SP-49 (cell line): ENCODE measurements around a stretch of chr19.

- PRO-cap: no peak
Measured at GRCh38 chr19:15641855-15642508, 1.3 kb downstream of the CYP4F3 start.

DNA sequence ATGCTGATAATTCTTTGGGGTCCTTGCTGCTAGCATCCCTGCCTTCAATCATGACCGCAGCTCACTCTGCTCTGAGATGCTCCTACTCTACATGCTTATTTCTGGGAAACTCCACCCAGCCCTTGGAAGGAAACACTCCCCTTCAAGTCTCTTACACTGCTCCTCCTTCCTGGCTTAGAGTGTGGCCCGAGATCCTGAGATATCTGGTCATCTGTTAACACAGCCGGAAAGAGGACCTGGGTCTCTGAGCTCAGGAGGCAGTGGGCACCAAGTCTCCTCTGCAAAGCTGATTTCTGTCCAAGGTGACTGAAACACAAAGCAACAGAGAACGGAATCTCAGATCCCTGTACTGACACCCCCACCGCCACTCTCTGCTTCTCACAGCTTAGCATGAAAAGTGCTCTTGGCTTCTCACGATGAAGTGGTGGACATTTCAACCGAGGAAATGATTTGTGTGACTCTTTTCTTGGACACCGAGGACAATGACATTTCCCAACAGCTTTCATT, 33.0 kb downstream of the CYP4F2 start:
- PRO-cap: no peak

DNA sequence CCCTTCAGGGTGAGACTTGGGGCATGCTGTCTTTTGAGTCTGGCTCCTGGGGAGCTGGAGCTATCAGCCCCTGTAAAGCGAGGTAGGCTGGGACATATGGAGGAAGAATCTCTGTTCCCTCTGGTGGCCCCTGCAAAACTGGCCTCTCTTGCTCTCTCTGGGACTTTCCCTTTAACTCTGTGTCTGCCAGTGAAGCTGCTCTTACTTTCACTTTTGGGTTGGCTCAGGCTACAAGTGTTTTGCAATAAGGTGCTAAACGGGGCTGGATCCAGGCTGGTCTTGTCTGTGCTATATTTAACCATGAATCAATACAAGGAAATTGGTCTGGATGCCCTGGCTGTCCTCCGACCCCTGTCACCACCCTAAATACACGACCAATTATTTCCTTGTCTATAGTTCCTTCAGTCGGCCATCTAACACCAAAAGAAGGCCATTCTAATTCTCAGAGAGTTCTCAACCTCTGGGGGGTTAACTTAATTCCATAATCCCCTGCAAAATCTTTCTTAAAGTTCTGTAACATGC, 53.2 kb downstream of the OR10H4 start:
- PRO-cap: bidirectional peak, plus-strand start at position 210 of the sequence, minus-strand start at position 140 of the sequence

DNA sequence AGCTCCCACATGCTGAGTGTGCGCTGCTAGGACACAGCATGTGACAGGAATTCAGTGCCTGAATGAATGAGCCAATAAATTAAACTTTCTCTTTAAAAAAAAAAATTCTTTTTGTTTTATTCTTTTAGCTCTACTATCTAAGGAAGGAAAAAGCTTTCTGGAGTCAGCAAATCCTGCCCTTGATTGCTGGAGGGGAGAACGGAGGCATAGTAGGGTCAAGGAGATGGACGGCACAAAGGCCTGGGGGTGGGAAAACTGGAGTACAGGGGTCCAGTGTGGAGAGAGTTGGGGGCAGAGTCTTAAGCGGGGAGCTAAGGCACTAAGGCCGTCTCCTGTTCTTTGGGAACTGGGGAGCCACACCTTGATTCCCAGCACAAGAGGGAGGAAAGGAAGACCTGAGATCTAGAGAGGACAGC, 10.1 kb upstream of the TPM4 start:
- PRO-cap: no peak

DNA sequence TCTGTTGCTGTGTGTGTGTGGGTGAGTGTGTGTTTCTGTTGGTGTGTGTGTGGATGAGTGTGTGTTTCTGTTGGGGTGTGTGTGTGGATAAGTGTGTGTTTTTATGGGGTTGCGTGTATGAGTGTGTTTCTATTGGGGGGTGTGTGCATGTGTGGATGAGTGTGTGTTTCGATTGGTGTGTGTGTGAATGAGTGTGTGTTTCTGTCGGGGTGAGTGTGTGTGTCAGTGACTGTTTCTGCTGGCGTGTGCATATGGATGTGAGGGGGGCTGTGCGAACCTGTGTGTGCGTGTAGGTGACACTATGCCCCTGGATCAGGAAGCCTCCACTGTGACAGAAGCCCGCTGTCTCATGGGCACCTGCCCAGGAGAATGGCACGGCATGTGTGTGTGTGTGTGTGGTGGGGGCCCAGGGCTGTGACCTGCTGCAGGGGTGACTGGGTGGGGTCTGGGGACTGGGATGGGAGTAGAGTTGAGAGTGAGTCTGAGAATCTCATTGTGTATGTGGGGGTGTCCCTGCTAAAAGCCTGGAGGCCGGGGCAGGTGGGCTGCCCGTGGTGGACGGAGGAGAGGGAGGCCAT, 6.6 kb upstream of the TPM4 start:
- PRO-cap: no peak

- PRO-cap: no peak
Measured at GRCh38 chr19:16094666-16095476, 16.8 kb upstream of the RAB8A start.

GRCh38 chr19:16101258-16101983, 10.3 kb upstream of the RAB8A start:
- PRO-cap: no peak

GRCh38 chr19:16119356-16119890, 7.7 kb downstream of the RAB8A start:
- PRO-cap: no peak

GRCh38 chr19:16247184-16248062, 49.7 kb downstream of the AP1M1 start:
- PRO-cap: no peak

DNA sequence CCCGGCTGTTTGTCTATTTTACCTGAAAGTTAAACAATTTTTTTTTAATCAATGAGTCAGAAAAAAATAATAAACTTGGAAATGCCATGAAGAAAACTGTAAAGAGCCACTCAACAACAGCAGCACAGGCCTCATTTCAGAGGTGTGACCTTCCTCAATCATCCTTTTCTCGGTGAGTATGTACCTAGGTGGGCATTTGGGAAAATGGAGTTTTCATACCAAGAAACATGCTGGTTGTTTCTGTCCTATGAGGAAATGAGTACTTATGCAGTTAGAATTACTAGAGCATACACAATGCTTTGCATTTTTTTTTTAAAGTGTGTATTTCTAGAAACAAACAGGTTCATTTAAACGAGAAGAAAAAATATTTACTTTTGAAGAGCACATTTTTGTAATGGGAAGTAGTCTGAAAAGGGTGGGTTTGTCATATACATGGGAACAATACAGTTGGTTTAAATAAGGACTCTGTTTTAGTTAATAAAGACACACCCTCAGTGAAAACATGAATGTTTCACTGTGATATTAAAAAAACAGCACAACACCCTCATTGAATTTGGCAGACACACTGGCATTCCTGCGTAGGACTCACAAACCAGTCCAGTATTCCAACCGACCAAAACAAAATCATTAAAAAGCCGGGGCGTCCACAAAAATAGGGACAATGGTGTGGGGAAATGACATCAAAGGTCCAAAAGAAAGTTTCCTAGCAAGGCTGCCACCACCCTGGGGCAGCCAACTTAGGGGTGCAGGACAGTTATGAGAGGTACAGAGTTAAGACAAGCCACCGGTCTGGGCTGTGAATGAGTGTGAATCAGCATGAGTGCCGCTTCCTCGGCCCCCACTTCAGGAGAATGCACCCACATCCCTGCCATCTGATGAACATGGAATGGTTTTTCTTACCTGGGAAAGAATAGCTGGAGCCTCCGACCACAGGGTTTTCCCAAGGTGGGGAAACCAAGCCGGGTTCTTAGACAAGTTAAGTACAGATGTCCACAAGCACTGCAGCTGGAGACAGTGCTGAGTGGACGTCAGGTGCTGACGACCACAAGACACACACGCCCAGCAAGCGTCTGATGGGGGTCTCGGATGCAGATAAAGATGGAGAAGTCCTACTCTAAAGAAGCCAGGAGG, 73.1 kb downstream of the KLF2 start:
- PRO-cap: no peak

GRCh38 chr19:16400915-16401685, 70.7 kb downstream of the EPS15L1 start:
- PRO-cap: no peak

DNA sequence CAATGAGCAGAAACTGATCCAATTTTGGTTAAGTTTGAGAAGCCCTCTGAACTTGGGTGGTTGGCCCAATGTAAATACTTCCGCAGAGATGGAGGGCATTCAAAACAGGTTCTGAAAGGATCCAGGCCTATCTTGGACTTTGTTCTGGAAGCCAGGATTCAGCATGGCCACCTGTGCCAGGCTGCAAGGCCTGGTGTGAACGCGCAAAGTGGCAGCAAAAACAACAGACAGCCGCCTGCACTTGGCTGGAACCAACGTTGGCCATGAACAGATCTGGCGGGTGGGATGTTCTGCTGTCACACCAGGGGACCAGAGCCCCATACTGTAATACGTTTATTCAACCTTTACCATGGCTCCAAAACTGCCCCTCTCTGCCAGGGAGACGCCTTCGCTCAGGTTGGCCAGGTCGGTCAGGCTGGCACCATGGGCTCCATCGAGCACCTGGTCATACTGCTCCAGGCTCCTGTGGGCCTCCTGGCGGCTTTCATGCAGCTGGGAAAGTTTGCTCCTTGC, 69.7 kb downstream of the EPS15L1 start:
- PRO-cap: no peak

DNA sequence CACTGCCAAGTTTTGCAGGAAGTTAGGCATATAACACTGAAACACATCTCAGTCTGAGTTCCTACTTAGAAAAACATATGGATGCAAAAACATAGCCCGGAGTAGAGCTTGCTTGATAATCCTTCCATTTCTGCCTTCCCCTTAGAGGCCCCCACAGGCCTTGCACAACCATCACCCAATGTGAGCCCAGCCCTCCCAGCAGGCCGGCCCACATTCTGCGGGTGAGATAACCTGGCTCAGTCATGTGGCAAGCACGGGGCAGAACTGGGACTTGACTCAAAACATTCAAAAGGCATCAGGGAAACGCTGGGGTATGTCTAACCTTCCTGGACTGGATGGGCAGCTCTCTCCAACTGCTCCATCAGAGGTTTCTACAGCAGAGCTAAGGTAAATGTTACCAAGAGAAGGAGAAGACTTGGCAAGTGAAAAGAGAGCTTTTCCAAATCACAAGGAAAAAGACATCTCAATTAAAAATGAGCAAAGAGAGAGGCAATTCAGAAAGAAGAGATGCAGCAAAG, 24.8 kb downstream of the EPS15L1 start:
- PRO-cap: unidirectional peak, plus-strand start at position 288 of the sequence

- PRO-cap: no peak
Measured at GRCh38 chr19:16541435-16542358, 540 bp downstream of the CHERP start.

GRCh38 chr19:16573729-16574286, 1.6 kb upstream of the SLC35E1 start:
- PRO-cap: no peak

GRCh38 chr19:16601628-16602335, 26.2 kb downstream of the MED26 start:
- PRO-cap: no peak

- PRO-cap: unidirectional peak, minus-strand start at chr19:16661747
Measured at GRCh38 chr19:16661573-16662298, 797 bp downstream of the TMEM38A start.

- PRO-cap: no peak
Measured at GRCh38 chr19:16875646-16876424, 13.0 kb upstream of the F2RL3 start.

GRCh38 chr19:16895787-16896753, 7.3 kb downstream of the F2RL3 start:
- PRO-cap: no peak

GRCh38 chr19:17074265-17074897, 871 bp downstream of the HAUS8 start:
- PRO-cap: no peak